Aortic smooth muscle cell (primary cell): ENCODE measurements around a stretch of chr10.

- RRBS, result no CpG with 5 or more reads among the region's 9 CpGs
Measured at GRCh38 chr10:62658465-62658906, 146.0 kb upstream of the ADO start.

- RRBS, result no CpG with 5 or more reads among the region's 8 CpGs
Measured at GRCh38 chr10:63115637-63116367, 17.3 kb upstream of the NRBF2 start.

GRCh38 chr10:63264295-63264936, 131.3 kb downstream of the NRBF2 start:
- RRBS, result no CpG with 5 or more reads among the region's 2 CpGs

GRCh38 chr10:63264949-63265755, 132.0 kb downstream of the NRBF2 start:
- RRBS, result no CpG with 5 or more reads among the region's 6 CpGs

DNA sequence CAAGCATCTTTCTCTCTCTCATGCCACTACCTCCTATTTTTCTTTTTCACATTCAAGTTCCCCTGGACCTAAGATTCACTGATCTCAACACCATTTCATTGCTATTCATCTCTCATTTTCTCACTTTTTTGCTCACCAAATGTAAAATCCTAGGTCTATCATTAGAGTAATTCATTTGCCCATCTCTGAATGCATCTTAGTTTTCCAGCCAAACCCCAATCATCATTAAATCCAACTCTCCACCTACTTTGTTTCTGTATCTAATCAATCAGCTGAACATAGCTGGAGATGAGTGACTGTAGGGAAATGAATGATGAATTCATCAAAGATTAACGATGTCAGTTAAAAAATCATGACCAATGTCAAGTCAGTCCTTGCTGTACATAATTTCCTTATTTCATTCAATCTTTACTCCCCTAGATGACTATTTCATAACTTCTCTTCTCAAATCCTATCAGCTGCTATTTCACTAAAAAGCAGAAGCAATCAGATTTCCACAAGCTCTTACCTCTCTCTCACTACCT, 28.8 kb downstream of the JMJD1C start:
- RRBS, result no CpG with 5 or more reads among the region's 1 CpG

DNA sequence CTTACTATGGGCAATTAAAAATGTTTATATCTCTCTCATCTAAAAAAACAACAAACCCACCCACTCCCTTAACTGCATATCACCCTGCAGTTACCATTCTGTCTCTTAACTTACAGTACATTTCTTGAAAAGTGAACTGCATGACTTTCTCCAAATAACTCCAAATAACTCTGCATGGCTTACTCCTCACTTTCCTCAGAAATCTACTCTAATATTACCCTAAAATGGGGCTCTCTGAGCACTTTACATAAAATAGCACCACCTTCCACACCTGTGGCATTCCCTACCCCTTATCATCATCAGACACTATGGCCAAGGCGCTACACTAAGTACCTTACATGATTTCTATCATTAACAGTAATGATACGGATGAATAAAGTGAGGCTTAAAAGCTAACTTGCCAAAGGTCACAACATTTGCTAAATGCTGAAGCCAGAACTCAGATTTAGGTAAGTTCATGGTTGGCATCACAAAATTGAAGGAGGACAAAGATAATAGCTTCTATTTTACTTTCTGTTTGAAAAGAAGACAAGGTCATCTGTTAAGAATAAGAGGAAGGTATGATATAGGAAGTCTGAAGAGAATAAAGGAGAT, 20.9 kb upstream of the JMJD1C start:
- RRBS, result no CpG with 5 or more reads among the region's 2 CpGs

DNA sequence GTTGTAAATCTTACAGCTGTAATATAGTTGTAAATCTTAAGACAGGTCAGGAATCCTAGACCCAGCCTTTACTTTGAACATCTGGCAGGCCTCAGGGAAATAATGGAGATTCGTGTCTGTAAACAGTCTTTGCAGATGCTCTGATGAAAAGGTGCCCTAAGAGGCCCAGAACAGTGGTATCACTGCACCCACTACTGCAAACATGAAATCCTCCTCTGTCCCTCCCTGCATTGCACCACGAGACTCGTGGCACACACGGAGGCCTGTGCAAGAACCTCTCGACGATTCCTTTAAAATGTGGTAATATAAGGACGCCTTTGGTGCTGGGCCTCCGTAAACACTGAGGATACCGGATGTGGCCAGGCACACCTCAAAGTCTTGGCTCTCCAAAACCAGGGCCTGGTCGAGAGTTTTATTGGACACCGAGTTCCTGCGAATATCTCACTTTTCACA, 573 bp upstream of the REEP3 start:
- RRBS, result no CpG with 5 or more reads among the region's 12 CpGs

DNA sequence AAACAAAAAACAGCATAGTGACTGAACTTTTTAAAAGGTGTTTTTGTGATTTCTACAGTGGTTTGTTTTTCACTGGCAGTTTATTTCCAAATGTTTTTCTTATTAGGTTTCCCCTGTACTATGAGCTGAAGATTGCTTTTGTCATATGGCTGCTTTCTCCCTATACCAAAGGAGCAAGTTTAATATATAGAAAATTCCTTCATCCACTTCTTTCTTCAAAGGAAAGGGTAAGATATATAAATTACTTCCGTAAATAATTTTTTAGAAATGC, 76.7 kb downstream of the REEP3 start:
- RRBS, result no CpG with 5 or more reads among the region's 1 CpG

GRCh38 chr10:63598872-63599418, 77.7 kb downstream of the REEP3 start:
- RRBS, result no CpG with 5 or more reads among the region's 3 CpGs

DNA sequence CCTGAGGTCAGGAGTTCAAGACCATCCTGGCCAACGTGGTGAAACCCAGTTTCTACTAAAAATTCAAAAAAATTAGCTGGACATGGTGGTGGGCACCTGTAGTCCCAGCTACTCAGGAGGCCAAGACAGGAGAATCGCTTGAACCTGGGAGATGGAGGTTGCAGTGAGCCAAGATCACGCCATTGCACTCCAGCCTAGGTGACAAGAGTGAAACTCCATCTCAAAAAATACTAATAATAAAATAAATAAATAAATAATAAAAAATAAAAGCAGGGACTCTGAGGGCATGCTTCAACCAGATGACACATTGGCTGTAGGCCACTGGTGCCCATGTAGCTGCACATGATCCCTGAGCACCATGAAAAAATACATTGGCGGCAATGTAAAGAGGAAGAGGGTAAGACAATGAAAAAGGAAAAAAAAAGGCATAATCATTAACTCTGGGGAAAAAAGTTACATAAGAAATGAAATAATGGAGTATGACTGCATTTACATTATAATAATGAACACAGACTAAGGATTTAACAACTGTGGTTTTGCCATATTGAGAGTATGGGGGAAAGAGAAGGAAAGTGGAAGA, 80.6 kb downstream of the REEP3 start:
- RRBS, result no CpG with 5 or more reads among the region's 4 CpGs

DNA sequence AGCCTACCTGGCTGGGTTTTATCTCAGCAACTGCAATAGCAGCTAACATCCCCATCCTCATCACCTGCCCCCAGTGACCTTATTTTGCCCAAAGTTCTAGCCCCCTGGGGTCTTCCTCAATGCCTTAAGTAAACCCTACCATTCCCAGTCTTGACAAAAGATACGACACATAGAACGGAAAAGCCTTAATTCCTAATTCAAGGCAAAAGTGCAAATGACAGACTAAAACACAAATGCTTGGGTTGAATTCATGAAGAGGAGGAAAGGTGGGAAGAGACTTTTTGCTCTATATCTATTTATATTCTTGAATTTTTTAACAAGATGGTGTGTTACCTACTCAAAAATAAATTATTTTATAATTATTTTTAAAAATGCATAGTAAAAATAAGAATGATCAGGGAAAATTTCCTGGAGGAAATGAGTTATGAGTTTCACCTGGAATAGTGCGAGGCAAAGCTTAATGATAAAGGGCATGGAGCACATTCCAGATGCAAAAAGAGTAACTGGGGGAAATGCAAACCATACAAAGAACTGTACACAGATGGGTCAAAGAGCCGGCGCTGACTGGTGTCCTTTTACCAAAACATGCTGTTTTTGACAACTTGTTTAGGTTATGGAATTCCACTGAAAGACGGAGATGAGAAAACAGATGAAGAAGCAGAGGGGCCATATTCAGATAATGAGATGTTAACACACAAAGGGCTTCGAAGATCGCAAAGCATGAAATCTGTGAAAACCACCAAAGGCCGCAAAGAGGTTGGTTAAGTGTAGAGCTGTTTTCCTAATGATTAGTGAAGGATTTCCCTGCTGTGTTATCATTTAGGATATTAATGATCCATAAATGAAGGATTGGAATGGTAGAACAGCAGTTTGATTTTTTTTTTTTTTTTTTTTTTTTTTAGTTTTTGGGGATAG, 98.1 kb downstream of the REEP3 start:
- RRBS, result no CpG with 5 or more reads among the region's 9 CpGs

DNA sequence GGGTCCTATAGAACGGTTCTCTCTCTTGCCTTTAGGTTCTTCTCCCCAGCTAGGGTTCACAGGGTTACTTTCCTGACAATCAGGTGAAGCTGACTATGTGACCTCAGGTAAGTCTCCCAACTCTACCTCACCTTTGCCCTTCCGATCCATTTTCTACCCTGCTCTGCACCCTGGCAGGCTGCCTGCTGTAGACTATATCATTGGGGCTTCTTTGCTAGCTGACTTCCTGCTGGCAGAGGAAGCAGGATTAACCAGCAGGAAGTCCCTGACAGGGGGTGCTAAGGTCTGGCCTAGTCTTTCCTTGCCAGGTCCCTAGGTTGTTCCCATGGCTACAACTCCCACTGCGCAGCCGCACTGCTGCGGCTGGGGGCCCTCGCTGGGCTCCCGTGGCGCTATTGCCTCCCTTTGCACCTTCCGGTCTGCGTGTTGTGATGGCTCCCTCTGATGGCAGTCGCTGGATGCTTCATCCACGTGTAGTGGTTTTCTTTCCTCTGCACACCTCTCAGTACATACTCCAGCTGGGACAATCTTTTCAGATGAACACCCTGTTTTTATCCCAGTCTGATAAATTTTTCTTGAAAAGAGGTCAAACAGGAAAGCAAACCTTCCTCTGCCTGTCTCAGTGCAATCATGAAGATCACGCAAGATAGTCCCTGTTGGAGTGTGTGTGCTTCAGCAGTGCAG, 365.9 kb downstream of the REEP3 start:
- RRBS, result no CpG with 5 or more reads among the region's 13 CpGs

DNA sequence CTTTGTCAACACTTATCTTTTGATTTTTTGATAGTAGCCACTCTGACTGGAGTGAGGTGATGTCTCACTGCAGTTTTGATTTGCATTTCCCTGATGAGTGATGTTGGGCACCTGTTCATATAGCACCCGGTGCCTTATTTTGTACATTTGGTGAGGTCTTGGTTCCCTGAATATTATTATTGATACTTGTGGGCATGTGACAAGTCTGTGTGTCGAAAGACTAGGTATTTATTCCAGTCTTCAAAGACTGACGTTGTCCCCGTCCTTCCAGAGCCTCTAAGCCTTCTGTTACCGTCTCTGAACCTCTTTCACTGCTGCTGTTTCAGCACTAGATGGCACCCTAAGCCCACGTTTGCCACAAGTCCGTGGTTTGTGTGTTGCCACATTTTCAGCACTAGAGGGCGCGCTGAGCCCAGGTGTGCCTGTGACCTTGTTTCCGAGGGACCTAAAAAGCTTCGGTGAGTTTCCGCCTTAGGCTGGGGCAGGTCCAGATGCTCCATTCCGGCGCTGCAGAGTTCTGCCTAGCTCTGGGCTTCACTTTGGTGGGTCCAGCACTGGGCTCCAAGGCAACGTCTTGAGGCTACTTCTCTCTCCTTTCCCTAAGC, 519.9 kb downstream of the REEP3 start:
- RRBS, result 0% methylated on average over 2 of the region's 15 CpGs

GRCh38 chr10:64196911-64197340, 675.7 kb downstream of the REEP3 start:
- RRBS, result 17% methylated on average over 5 of the region's 44 CpGs

DNA sequence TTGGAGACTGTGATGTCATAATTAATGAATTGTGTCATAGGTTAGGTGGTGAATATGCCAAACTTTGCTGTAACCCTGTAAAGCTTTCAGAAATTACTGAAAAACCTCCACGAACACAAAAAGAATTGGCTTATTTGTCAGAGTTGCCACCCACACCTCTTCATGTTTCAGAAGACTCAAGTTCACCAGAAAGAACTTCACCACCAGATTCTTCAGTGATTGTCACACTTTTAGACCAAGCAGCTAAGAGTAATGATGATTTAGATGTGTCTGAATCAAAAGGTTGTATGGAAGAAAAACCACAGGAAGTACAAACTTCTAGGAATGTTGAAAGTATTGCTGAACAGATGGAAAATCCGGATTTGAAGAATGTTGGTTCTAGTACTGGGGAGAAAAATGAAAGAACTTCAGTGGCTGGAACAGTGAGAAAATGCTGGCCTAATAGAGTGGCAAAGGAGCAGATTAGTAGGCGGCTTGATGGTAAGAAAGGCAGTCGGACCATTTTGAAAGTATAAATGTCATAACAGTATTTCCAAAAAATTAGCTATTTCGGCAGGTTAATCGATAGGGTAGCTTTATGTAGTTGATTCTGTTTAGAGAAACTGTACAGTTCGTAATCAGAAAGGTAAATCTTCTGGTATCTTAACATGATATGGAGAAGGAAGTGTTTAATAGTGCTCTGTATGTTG, 28.2 kb downstream of the SIRT1 start:
- RRBS, result no CpG with 5 or more reads among the region's 7 CpGs

GRCh38 chr10:67918276-67919140, 34.1 kb downstream of the SIRT1 start:
- RRBS, result no CpG with 5 or more reads among the region's 12 CpGs

- RRBS, result no CpG with 5 or more reads among the region's 2 CpGs
Measured at GRCh38 chr10:68526542-68526855, 824 bp downstream of the SLC25A16 start.

- RRBS, result under 1% methylated on average over 15 of the region's 42 CpGs
Measured at GRCh38 chr10:68900336-68901154, 570 bp upstream of the DDX50 start.